Colon Carcinoma Metastatic in the Lung (tissue), 2 donors: Measurements from ENCODE around the gene C19orf53.

DNA sequence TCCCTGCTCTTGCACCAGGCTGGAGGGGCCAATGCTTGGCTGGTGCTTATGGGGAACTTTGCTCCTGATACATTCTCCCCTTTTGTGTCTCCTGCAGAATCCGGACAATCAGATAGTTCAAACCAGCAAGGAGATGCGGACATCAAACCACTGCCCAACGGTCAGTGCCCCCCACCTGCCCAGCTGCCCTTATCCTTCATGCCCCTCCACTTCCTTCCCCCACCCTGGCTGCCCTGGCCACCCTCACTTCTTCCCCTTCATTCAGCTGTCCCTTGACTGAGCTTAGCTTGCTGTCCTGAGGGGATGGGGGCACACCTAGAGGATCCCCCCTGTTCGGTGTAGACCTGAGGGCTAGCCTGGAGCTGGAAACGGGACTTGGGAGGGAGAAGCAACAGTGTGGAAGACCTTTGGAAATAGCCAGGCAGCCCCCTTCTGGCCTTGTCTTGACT is 29.7 kb downstream of the LYL1 start:
- PRO-cap, 2 experiments = no peak in any of the 2 experiments

GRCh38 chr19:13076703-13077265 is 25.9 kb downstream of the LYL1 start:
- PRO-cap, 2 experiments = no peak in any of the 2 experiments

DNA sequence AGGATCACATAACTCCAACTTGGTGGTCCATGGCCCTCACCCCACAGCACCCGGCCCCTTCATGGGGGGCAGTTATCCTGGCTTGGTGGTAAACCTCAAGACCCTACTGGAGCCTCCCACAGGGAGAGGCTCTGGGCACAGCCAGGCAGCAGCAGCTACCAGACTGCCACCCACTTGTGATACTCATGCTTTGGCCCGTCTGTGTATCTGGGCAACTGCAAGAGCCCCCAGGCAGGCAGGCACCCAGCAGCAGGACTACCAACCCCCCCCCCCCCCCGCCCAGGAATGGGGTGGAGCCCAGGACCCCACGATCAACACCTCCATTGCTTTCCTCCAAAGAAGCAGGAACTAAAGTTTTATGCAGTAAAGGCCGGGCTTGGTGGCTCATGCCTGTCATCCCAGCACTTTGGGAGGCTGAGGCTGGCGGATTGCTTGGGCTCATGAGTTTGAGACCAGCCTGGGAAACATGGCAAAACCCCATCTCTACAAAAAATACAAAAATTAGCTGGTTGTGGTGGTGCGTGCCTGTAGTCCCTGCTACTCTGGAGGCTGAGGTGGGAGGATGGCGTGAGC is 975 bp upstream of the LYL1 start:
- PRO-cap, 2 experiments = no peak in any of the 2 experiments

DNA sequence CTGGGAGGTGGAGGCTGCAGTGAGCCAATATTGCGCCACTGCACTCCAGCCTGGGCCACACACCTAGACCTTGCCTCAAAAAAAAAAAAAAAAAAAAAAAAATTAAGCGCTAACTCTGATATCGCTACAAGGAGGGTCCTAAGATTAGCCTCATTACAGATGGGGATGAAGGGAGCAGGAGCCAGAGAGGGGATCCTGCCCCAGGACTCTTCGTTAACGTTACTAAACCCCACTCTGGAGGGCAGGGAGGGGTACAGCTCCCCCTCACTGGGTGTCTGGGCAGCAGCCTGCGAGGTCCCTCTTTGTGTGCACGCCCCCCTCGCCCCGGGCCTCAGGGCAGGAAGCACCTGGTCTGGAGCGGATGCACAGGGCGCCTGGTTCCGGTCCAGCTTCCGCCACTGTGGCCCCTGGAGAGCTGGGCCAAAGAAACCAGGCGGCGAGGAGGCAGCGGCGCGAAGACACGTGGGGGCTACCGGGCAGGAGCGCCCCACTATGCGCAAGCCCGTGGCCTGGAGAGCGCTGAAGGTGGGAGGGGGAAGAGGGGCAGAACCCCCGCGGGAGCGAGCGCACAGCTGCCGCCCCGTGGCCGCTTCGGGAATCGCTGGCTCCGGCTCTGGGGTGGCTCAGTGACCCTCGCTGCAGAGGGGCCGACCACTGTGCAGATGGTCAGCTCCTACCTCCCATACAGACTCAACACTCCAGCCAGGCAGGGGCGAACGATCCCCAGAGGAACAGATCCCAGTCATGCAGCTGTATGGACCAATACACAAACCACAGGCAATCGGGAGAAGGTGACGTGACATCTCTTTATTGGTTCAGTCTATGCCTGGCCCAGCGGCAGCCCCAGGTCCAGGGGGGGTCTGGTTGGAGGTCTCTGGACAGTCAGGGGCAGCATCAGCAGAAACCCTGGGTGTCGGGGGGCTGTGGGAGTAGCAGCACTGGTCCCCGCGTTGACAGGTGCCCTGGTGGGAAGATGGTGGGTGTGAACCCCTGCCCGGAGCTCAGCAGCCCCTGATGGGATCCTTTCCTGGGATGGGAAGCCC is 1.8 kb upstream of the LYL1 start:
- PRO-cap, 2 experiments = no peak in any of the 2 experiments

DNA sequence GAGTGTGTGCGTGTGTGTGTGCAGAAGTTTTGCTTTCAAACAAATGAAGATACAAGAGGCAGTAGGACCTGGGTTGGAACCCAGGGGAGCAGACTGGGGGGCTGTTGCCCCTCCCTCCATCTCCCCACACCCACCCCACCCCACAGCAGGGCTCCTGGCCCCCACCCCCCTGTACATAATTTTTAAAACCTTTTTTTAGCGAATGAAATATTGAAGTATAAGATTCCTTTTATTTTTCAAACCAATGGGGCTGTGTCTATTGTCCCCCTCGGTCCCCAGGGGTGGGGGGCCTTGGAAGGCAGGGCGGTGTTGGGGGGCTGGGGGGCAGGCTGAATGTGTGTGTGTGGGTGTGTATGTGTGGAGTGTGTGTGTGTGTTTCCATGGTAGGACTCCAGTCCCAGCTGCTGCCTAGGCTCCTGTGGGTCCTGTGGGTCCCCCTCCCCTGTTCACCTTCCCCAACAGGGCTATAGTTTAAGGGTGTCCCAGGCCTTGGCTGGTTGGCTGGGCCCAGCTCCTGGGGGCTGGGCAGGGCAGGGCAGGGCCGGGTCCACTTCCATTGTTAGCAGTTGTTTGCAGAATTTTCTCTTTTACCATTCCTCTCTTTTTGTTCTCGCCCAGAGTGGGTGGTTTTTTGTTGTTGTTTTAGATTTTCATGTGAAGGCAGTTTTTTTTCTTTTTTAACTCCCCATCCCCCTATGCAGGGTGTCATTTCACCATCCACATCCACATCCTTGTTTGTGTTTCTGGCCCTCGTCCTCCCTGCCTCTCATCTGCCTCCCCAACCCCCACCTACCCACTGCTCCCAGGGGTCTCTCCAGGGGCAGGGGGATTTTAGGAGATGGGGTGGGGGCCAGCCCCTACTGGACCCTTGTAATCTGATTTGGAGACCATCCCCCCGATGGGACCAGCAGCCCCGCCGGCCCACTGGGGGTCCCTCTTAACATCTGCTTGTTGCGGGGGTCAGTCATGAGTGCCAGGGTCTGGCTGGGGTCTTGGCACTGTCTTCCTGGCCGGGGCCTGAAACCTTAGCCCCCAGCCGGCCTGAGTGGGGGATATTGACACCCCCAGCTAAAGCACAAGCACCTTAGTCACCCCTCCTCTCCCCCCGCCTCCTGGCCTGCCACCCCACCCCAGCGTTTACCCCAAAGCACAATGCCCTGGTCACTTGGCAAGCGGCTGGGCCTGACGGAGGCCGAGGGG is 10.6 kb downstream of the STX10 start:
- PRO-cap, 2 experiments = no peak in any of the 2 experiments

DNA sequence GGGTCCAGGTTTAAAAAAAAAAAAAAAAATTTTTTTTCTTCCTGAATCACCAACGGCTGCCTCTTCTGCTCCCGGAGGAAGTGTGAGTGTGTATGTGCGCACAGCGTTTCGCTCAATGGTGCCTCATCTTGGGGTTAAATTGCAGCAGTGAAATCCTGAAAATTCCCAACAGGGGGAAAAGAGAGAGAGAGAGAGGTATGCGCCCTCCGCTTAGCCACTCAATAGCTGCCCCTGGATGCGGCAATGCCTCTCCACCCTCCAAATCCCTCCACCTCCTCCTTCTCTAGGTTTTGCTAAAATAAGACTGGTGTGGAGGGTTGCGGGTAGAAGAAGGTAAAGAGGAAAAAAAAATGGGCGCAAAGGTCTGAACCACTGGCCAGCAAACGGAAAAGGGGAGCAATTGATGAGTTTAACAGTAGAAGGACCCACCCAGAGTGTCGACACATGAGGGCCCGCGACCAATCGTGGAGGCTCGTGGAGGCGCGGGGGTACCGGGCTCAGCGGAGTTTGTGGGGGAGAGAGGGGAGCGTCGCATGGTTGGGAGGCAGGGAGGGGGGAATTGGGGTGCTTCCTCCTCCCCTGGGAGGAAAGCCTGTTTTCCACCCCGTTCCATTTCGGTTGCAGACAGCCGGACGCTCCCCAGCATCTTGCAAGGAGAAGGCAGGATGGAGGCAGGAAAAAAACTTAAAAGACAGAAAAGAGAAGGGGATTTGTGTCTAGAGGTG is 935 bp upstream of the CACNA1A start:
- PRO-cap, 2 experiments = no peak in any of the 2 experiments

GRCh38 chr19:13632709-13633605 is 114.7 kb upstream of the YJU2B start:
- PRO-cap, 2 experiments = no peak in any of the 2 experiments

DNA sequence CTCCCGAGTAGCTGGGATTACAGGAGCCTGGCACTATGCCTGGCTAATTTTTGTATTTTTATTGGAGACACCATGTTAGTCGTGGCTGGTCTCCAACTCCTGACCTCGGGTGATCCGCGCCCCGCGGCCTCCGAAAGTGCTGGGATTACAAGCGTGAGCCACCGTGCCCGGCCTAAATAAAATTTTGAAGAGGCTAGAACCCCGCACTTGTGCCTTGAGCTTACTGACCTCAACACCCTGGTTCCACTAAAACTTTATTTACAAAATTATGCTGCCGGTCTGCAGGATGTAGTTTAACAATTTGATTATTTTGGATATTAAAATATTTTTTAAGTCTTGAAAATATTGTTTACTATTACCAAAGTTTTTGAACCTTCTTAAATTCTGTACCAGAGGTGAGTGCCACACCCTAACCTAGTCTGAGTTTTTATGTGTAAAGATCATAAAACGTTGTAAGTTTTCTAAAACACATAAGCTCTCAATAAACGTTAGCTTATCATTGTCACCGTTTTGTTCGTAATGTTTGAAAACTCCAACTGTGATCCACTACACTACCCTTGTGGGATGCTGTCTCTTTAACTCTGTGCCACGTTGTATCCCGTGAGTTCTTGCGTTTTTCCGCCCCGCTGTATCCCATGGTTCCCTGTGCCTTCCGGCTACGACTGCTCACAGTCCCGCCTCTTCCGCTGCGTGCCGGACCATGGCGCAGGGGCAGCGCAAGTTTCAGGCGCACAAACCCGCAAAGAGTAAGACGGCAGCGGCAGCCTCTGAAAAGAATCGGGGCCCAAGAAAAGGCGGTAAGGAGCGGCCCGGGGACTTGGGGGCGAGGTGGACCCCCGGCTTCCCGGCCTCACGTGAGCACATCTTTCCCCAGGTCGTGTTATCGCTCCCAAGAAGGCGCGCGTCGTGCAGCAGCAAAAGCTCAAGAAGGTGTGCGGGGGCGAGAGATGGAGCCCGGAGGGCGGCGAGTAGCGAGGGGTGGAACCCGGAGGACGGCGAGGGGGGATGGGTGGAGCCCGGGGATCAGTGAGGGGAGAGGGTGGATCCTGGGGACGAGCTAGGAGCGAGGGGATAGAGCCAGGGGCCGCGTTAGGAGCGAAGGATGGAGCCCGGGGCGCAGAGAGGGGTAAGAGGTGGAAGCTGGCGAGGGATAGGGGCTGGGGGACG is at the start of gene C19orf53:
C19orf53 (plus strand) TSS at position 679 of the 1,167 bp plus-strand sequence.
- PRO-cap, 2 experiments = peak in 2 of 2 experiments; most common plus-strand start position 696 of the sequence (in 2); most common minus-strand start position 921 of the sequence (in 1)

DNA sequence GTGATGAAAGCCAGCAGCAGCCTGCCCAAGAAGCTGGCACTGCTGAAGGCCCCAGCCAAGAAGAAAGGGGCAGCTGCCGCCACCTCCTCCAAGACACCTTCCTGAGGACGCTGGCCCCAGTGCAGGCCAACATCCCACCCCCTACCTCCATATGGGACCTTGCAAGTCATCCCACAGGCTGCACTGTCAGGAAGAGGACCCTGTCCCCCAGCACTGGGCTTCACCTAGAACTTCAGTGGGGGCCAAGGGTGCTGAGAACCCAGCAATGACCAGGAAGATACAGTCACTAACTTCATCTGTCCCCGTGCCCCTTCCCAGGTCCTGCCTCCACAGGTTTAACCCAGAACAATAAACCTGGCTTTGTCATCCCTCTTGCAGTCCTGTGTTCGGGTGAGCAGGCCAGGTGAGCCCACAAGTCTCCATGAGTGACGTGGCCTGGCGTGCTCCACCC is 3.9 kb downstream of the C19orf53 start:
- PRO-cap, 2 experiments = no peak in any of the 2 experiments

DNA sequence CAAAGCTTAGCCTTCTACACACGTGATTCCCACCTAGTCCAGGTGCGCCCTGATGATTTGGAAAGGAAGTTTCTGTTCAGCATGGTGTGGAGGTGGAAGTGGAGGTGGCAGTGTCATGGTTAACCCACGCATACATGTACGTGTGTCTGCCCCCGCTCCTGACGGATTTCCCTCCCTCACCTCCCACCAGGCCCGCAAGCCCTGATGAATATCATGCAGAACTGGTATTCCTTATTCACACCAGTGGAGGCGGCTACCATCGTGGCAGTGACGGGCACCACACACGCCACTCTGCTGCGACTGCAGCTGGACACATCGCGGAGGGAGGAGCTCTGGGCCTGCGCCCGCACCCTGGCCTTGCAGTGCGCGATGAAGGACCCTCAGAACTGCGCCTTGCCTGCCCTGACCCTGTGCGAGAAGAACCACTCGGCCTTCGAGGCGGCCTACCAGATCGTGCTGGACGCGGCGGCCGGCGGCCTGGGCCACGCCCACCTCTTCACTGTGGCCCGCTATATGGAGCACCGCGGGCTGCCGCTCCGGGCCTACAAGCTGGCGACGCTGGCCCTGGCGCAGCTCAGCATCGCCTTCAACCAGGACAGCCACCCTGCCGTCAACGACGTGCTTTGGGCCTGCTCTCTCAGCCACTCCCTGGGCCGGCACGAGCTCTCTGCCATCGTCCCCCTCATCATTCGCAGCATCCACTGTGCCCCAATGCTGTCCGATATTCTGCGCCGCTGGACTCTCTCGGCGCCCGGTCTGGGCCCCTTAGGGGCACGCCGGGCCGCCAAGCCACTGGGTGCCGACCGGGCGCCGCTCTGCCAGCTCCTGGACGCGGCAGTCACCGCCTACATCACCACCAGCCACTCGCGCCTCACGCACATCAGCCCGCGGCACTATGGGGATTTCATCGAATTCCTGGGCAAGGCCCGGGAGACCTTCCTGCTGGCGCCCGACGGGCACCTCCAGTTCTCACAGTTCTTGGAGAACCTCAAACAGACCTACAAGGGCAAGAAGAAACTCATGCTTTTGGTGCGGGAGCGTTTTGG is 35.1 kb downstream of the ZSWIM4 start:
- PRO-cap, 2 experiments = no peak in any of the 2 experiments

- PRO-cap, 2 experiments = no peak in any of the 2 experiments
Observed at GRCh38 chr19:13834206-13834666, 39.0 kb downstream of the ZSWIM4 start.

DNA sequence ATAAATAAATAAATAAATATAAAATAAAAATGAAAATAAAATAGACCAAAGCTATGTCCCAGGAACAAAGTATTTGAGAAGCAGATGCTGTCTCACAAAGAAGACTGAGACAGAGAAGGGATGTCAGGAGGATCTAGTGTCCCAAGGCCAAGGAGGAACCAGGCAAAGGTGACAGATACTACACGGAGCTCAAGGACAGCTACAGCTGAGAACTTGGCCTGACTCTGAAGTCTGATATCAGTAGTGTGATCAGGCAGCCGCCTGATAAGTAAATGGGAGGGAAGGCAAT is 20.5 kb upstream of the NANOS3 start:
- PRO-cap, 2 experiments = no peak in any of the 2 experiments

DNA sequence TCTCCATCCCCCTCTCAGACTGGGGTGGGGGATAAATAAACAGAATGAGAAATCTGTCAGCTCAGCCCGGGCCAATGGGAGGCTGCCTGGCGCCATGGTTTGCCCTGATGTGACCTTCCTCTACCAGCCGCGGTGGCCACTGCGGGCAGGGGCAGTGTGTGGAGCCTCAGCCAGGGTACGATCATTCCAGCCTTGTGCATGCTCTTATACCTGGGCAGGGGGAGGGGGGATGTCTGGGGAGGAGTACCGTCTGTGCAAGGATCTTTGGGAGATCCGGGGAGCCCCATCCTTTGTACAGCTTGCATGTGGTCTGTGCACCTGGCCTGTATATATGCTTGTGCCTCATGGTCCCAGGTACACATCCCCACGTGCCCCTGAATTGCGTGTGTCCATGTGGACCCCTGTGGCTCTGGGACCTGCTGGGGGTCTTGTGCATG is 12.9 kb upstream of the NANOS3 start:
- PRO-cap, 2 experiments = no peak in any of the 2 experiments

GRCh38 chr19:13881027-13881897 is 4.3 kb downstream of the NANOS3 start:
- PRO-cap, 2 experiments = peak in 1 of 2 experiments; most common plus-strand start chr19:13881438 (in 1); most common minus-strand start chr19:13881333 (in 1)

GRCh38 chr19:13888229-13888869 is 11.4 kb downstream of the NANOS3 start:
- PRO-cap, 2 experiments = peak in 2 of 2 experiments; most common plus-strand start chr19:13888623 (in 1); most common minus-strand start chr19:13888355 (in 1)

DNA sequence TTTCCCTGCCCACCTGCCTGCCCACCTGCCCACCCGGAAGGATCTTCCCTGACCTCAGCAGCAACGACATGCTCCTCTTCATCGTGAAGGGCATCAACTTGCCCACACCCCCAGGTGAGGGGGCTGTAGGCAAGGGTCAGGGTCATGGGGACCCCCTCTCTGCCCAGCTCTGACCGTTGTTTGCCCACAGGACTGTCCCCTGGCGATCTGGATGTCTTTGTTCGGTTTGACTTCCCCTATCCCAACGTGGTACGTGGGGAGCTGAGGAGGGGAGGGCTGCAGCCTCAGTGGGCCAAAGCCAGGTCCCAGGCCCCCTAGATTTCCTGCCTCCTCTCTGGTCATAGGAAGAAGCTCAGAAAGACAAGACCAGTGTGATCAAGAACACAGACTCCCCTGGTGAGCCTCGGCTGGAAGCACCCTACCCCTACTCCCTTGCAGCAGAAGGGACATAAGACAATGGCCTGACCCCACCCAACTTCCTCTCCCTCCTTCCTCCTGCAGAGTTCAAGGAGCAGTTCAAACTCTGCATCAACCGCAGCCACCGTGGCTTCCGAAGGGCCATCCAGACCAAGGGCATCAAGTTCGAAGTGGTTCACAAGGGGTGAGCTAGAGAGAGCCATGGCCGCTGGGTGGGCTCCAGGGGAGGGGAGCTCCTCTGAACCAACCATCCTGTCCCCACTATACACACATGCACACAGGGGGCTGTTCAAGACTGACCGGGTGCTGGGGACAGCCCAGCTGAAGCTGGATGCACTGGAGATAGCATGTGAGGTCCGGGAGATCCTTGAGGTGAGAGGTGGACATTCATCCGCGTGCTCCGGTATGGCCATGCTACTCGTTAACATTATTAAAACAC is 11.5 kb downstream of the PODNL1 start:
- PRO-cap, 2 experiments = no peak in any of the 2 experiments

DNA sequence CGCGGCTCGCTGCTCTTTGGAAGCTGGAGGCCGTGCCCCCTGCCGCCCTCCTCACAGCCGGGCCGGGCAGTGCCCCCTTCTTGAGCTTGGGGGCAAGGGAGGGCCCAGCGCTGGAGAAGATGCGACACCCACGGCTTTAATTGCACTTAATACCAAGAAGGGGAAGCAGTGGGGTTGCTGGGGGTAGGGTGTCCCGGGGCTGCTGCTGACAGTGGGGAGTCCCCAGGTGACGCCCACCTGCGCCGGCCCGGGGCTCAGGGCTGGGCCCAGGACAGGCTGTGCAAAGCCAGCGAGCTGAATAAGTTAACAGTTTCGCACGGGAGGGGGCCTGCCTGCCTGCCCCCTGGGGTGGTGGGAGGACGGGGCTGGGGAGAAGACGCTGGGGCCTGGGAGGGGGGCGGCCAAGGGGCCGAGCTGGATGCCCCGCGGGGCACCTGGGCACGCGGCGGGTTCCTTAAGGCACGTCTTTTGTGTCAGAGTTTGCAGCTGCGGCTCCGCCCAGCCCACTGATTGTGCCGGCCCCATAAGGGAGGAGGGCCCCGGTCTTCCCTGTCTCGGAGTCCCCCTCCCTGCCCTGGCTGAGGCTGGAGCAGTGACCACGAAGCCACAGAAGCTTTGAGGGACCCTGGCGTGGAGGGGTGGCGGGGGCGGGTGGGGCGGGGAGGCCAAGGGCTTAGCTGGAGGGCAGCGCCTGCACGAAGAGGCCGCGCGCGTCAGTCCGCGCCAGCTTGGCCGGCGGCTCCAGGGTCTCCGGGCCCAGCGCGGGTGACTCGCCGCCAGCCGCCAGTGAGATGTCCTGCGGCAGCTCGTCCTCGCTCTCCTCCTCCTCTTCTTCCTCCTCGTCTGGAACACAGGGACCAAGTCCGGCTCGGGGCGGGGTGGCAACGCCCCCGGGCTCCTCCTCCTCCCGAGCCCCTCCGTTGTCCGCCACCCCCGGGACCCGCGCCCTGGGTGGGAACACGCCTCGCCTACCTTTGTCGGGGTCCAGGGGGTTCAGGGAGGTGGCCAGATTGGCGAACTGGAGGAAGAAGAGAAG is 10.0 kb downstream of the DCAF15 start:
- PRO-cap, 2 experiments = no peak in any of the 2 experiments

- PRO-cap, 2 experiments = no peak in any of the 2 experiments
Observed at GRCh38 chr19:13963104-13963578, 10.8 kb downstream of the DCAF15 start.

- PRO-cap, 2 experiments = no peak in any of the 2 experiments
Observed at GRCh38 chr19:14002386-14002818, 3.7 kb downstream of the RFX1 start.

GRCh38 chr19:14003700-14004037 is 2.5 kb downstream of the RFX1 start:
- PRO-cap, 2 experiments = no peak in any of the 2 experiments